Thoracic aorta endothelial cell (primary cell): ENCODE measurements around a stretch of chr5.

DNA sequence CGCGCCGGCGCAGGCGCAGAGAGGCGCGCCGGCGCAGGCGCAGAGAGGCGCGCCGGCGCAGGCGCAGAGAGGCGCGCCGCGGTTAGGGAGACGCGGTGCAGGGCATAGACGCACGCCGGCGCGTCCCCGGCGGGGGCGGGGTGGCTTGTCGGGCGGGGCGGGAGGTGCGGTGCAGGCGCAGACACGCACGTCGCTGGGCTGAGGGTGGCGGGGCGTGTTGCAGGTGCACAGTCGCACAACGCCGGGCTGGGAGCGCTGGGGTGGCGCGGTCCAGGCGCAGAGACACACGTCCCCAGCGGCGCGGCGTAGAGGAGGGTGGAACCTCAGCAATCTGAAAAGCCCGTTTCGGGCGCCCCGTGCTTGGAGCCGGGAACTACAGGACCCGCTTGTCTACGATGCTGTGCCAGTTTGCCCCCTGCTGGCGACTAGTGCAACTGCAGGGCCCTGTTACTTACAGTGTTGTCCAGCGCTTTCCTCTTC, 79.1 kb upstream of the PLEKHG4B start:
- CAGE, long polyA plus RNA, result no peak

DNA sequence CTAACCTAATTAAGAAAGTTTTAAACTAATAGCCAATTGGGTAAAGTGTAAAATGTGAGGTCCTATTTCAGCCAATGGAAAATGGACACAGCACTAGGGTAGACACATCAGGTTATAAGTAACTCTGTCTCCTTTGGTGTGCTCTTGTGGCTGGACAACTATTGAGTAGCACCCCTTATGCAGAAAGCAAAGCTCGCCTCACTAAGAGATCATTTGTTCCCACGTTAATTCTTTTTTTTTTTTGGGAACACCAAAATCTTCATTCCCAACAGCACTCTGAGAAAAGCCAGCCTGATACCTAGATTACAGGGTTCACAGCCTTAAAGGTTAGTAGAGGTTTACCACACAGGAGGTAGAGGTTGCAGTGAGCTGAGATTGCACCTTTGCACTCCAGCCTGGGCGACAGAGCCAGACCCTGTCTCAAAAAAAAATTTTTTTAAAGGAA, 77.0 kb upstream of the PLEKHG4B start:
- CAGE, long polyA plus RNA, result no peak

DNA sequence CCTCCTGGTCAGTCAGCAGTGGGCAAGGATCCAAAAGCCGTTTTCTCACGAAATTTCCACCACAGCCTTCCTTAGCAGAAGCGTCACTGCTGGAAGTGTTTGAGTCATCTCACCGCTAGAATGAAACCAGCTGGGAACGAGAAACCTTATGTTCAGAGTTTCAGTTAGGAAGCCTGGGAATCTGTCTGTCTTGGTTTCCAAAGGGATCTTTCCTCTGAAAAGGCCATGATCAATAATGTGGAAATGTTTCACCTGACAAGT, 22.9 kb upstream of the LRRC14B start:
- CAGE, long polyA plus RNA, result no peak

DNA sequence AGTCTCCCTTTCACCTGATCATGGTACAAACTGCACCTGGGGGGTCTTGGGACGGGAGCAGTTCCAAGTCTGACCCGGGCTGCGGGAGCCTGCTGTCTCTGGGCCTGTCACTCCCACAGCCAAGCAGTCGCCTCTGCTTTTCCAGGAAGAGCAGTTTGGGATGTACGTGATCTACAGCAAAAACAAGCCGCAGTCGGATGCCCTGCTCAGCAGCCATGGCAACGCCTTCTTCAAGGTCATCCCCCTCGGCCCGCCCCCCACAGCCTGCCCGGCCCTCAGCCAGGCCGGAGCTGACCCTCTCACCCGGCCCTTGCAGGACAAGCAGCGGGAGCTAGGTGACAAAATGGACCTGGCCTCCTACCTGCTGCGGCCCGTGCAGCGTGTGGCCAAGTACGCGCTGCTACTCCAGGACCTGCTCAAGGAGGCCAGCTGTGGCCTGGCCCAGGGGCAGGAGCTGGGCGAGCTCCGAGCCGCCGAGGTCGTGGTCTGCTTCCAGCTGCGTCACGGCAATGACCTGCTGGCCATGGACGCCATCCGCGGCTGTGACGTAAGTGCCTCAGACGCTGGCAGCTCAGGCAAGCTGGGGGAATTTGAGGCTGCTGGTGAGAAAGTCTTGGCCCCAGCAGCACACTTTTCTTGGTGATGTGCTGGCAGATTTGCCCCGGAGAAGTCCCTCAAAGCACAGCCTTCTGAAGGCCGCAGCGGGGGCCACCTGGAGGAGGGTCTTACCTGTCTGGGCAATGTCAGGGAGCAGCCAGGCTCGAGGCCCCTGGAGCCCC, 20.2 kb upstream of the LRRC14B start:
- CAGE, long polyA plus RNA, result no peak

DNA sequence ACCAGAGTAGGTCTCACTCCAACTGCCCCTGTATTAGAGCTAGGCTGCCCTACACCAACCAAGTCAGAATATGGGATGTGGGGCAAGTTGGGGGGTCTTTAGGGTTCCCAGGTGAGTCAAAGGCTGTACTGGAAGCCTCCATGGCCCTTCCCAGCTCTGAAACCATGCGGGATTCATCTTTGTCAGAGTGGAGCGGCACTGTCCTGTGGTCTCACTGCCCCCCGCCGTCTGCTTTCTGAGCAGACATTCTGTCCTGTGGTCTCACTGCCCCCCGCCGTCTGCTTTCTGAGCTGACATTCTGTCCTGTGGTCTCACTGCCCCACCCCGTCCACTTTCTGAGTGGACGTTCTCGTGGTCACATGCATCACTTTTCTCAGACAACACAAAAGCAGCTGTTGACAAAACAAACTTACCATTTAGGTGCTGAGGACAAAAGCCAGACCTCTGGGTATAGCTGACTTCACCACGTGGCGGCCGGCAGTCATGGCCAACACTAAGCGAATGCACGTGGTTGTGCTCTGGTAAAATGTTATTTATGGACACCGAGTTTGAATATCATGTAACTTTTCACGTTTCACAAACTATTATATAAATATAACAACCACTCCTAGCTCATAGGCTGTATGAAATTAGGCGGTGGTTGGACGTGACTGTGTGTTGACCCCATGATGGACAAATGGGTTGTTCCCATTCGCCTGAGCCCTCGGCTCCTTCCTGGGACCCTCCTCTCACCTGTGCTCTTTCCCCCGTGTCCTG, 2.8 kb downstream of the LRRC14B start:
- CAGE, long polyA plus RNA, result no peak

DNA sequence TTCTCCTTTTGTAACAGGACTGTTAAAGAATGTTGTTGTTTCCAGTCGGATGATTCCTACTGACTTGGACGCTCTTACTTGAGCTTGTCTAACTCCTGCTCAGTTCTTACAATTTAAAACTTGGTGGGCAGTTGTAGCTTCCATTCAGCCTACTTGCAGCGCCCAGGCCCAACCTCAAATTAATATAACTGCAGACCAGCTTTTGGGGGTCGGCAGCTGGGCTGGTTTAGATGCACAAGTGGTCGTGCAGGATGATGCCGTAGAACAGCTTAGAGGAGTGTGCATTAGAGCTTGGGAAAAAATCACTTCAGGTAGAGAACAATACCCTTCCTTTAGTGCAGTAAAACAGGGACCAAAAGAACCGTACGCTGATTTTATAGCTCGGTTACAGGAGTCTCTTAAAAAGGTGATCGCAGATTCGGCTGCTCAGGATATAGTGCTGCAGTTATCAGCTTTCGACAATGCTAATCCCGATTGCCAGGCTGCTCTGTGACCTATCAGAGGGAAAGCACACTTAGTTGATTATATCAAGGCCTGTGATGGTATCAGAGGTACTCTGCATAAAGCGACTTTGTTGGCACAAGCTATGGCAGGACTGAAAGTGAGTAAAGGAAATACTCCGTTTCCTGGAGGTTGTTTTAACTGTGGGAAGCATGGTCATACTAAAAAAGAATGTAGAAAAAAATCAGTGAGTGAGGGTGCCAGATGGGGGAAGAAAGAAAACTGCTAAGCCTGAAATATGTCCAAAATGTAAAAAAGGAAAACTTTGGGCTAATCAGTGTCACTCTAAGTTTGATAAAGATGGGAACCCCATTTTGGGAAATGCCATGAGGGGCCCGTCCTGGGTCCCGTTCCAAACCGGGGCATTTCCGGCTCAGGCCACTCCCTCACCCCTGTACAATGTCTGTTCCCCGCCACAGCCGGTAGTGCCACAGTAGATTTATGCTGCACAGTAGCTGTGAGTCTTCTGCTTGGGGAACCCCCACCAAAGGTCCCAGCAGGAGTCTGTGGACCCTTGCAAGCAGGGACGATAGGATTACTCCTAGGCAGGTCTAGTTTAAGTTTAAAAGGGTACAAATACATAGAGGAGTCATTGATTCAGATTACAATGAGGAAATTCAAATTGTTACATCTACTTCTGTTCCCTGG, 25.5 kb downstream of the SDHA start:
- CAGE, long polyA plus RNA, result no peak

GRCh38 chr5:253677-253978, 17.8 kb upstream of the PDCD6 start:
- CAGE, long polyA plus RNA, result no peak

DNA sequence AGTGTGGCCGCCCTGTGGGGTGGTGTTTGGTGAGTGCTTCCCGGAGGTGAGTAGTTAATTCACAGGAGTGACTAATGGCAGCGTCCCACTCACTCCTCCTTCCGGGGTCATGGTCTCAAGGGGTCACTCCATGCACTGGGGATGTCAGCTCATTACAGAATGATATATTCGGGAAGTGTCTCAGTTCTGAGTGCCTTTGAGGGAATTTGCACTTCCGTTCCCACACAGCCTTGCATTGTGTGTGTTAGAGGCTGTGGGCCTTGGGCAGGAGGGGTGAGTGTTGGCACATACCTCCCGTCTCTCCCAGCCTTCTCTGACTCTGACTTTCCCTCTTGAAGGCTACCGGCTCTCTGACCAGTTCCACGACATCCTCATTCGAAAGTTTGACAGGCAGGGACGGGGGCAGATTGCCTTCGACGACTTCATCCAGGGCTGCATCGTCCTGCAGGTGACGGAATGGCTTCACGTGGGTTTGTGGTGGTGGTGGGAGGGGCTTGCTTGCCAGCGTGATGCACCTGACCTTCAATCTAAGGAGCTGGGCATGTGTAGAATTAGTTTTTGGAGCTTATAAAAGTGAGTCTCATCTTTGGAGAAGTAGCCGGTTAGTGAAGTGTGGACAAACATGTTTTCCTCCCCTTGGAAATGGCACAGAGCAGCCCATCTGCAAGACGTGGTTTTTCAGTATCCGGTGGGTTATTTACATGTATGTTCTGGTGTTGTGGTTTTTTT, 10.4 kb upstream of the AHRR start:
- CAGE, long polyA plus RNA, result no peak

DNA sequence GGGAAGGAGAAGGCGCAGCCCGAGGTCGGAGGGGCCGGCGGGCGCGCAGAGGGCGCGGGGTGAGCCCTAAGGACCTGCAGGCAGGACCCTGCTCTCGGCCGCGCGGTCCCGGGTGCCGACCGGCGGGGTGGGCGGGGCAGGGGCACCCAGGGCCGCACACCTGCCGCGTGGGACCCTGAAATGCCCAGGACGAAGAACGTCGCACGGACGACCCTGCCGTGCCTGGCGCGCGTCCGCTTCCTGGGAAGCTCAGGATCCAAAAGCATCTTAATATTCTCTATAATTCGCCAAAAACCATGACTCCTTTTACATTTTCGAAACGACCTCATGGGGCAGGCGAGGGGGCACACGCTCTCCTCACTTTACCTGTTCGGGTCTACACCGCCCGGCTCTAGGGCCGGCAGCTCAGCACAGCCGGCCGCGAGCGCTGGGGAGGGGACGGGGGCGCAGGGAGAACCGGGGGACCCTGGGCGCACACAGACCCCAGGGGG, 498 bp upstream of the AHRR start:
- CAGE, long polyA plus RNA, result no peak

GRCh38 chr5:389714-390227, 53.2 kb upstream of the EXOC3 start:
- CAGE, long polyA plus RNA, result no peak

- CAGE, long polyA plus RNA, result no peak
These were observed 5.3 kb downstream of the EXOC3 start for GRCh38 chr5:448088-448915.

DNA sequence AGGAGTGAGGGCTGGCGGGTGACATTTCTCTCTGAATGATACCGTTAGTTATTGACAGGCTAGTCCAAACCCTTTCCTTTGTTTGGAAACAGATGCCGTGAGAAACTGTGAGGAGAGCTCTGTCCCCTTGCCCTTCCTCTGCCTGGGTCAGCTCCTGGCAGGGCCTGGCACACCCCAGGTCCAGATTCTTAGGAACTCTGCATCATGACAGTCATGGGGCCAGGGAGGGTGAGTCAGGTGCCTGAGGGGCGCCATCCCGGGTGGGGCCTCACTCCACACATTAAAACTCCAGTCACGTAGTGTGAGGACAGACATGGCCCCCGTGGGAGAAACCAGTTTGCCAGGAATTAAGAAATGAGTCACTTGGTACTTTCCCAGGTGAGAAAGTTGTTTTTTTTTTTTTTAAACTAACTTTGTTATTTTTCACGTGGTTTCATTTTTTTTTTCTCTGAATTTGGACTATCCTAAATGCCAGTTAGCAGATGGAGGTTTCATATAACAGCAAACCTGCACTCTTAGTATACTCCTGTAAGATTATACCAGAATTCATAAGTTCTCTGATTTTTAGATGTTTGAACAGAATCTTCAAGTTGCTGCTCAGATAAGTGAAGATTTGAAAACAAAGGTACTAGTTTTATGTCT, 15.9 kb downstream of the EXOC3 start:
- CAGE, long polyA plus RNA, result no peak

- CAGE, long polyA plus RNA, result no peak
These were observed 37.4 kb downstream of the EXOC3 start for GRCh38 chr5:480356-480755.

- CAGE, long polyA plus RNA, result no peak
These were observed 3.8 kb downstream of the SLC9A3 start for GRCh38 chr5:520399-520952.

GRCh38 chr5:543968-544604, 19.8 kb upstream of the SLC9A3 start:
- CAGE, long polyA plus RNA, result no peak

GRCh38 chr5:554997-555466, 30.8 kb upstream of the SLC9A3 start:
- CAGE, long polyA plus RNA, result no peak

DNA sequence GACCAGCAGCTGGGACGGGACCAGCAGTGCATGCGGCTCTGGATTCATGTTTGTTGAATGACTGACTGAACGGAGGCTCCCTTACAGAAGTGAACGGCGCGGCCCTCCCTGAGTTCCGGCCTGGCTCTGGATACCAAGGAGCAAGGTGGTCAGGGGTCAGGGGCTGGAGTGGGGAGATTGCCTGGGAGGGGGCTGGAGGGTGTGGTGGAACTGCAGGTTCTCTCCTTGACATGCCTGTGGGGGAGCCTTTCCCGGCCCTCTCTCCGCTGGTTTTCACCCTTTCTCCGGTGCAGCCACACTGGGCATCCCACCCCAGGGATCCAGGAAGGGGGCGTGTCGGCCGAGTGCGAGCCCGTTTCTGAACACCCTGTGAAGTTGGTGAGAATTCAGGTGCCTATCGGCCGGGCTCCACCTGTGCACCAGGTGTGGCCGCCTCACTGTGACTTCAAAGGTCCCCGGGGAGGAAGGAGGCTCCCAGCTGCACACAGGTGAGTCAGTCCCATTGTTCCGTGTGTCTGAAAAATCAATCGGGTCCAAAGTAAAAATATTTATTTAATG, 11.0 kb upstream of the CEP72 start:
- CAGE, long polyA plus RNA, result no peak

GRCh38 chr5:622862-623270, 10.7 kb downstream of the CEP72 start:
- CAGE, long polyA plus RNA, result no peak

DNA sequence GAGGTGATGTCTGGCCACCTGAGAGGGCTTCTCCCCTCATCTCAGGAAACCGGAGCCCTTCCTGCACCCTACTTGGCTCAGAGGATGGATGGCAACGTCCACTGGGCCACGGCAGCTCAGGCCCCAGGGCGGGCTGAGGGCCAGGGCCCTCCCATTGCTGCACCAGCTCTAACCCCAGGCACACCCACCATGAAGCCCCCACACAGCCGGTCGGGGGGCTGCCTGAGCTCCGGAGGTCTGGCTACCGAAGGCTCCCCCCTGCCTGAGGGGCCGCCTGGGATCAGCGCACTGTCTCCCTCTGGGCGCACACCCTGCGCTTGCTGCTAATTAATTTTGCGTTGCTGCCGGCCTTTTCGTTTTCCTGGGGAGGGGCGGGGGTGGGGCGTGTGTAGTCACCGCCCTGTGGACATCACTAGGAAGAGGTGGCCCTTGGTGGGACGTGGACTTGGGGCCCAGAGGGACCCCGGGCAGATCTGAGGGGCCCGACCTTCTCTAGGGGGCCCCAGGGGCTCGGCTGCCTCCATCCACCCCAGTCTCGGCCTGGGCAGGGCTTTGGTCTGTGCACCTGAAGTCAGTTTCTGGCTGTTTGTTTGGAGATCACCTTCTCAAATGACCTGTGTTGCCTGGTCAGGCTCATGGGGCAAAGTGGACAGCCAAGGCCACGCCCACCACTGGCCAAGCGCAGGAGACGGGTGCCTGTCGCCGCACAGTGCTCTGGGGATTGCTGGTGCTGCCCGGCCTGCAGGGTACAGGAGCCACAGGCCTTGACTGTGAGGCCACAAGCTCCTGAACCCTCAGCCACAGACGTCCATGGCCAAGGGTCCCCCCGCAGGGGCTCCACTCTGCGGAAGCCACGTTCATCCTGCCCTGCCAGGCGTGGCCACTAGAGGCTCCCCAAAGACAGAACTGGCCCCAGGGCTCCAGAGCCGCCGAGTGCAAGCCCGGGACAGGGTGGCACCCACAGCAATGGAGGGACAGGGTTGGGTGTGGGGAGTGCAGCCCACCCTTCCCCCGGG, 22.0 kb downstream of the TPPP start:
- CAGE, long polyA plus RNA, result no peak

DNA sequence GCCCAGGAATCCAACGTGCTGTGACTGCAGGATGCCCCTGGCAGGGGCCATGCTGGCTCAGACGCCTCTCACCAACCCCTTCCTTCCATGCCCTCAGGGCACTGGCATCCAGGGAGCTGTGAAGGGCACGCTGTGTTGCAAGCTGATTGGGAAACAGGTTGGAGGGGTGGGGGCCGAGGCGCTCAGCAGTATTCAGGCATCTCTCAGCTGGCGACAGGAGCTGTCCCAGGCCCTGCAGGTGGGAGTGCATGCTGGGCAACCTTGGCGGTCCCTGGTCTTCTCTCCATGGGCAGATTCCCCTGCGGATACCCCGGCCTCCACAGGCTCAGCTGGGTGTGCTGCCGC, 9.6 kb downstream of the TPPP start:
- CAGE, long polyA plus RNA, result no peak